Gastrocnemius medialis (tissue), 3 donors: ENCODE measurements around a stretch of chr21.

DNA sequence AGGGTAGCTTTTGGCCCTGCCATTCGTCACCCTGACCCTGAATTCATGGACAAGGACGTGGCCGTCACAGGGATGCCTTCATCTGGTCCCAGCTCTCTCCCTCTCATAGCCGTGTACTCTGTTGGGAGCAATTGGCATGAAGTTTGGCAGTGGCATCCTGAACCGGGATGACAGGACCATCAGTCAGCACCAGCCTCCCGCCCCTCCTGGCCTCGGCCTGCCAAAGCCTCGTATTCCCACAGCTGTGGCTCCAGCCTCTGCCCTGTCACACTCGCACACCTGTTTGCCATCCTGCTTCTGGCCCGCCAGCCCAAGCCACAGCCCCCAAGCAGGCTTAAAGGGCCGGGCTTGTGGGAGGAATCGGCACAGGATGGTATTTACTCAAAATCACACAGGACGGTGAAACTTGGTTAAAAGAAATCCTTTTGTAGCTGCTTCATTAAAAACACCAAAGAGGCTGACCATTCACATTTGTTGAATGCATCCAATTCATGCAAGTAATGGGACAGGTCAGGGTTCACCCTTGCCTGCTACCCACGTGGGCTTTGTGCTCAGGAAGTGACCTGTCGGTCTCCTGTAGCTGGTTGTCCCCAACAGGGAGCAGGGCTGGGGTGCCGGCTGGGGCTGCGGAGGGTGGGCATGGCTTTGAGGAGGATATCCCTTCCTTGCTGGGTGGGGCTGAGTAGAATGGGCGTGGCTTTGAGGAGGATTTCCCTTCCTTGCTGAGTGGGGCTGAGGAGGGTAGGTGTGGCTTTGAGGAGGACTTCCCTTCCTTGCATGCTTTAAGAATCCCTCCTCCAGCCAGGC, 151.0 kb downstream of the CLIC6 start:
- PRO-cap, result no peak
- RAMPAGE, long total RNA, 3 experiments, result no peak in any of the 3 experiments

DNA sequence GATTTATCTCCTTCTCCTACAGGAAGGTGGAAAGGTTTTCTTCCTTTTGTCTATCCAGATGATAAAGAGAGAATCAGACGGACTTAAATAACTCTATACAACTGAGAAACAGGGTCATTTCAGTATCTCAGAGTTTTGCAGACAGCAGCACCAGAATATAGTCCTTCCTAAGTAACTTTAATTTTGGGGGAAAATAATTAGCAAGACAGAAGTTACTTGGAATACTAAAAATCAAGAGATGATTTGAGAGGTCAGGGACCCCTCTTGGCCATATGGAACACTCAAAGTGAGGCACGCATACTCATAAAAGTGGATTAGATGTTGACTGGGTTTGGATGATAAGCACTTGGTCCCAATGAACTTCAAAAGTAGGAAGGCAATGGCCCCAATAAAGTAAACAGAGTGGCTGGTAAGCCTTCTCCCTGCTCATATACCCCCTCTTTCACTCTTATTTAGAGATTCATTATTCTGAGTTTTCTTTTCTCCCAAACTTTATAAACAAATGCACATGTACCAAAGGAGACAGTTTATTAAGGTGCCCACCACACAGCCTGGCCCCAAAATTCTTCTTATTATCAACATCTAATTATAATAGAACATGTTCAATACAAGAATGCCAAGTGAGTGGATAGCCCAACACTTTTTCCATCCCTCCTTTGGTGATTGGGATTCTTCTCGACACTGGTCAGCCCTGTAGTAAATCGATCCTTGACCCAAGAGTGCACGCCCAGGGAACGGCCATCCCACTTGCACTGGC, 161.3 kb downstream of the CLIC6 start:
- PRO-cap, result no peak
- RAMPAGE, long total RNA, 3 experiments, result no peak in any of the 3 experiments

DNA sequence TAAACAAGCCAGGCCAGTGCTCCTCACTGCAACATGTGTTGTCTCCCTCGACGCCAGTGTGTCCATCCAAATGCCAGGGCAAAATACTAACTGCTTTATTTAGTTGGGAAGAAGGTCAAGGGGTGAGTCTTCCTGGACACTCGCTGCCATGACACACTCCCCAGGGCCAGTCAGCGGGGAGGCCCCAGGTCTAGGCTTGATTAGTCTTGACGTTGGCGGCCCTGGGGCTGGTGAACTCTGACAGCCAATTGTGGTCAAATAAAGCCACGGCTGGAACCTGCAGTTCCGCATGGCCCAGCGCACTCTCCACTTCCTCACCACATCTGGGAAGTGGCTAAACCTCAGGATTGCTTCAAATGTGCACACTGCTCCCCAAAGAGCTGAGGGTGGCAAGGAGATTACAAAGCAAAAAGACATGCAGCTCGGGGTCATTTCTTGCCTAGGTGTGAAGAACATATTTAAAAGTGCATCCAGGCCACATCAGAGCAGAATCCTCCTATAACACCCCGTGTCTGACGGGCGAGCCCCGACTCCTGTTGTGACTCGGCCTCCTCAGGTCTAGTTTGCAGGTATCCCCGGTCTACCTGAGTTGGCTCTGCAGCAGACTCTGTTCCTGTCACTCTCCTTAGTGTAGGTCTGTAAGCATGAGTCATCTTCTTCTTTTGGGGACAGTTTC, 183.5 kb downstream of the RUNX1 start:
- PRO-cap, result no peak
- RAMPAGE, long total RNA, 3 experiments, result no peak in any of the 3 experiments

DNA sequence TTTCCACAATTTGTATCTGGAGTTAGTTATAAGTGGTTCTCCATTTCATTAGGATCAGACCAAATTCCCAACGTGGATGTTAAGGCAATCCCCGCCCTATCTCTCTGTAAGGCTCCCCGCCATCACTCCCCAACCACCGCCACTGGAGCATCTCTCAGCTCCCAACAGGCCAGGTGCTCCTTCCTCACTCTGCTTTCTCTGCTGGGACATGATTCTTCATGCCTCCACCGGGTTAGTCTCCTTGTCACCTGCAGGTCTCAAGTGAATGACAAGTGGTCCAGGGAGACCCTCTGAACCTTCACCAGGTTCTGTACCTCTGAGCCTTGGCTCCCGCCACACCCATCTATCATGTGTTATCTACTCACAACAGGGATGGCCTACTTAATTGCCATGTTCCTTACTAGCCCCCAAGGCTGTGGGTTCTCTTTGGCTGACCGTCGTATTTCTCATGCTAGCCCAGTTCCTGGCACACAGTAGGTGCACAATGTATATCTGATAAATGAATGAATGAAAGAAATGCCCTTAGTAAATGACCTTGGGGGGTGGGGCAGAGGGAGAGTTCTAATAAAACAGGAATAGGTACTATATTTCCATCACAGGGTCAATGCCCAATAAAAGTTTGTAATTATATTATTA, 180.6 kb downstream of the RUNX1 start:
- PRO-cap, result no peak
- RAMPAGE, long total RNA, 3 experiments, result no peak in any of the 3 experiments

- PRO-cap, result no peak
- RAMPAGE, long total RNA, 3 experiments, result no peak in any of the 3 experiments
Observed at GRCh38 chr21:34885812-34886632, 163.1 kb downstream of the RUNX1 start.

- PRO-cap, result no peak
- RAMPAGE, long total RNA, 3 experiments, result no peak in any of the 3 experiments
Observed at GRCh38 chr21:35019350-35019930, 29.7 kb downstream of the RUNX1 start.

GRCh38 chr21:35190475-35190901, 141.4 kb upstream of the RUNX1 start:
- PRO-cap, result no peak
- RAMPAGE, long total RNA, 3 experiments, result no peak in any of the 3 experiments

- PRO-cap, result no peak
- RAMPAGE, long total RNA, 3 experiments, result no peak in any of the 3 experiments
Observed at GRCh38 chr21:35852681-35853081, 207.6 kb downstream of the SETD4 start.

DNA sequence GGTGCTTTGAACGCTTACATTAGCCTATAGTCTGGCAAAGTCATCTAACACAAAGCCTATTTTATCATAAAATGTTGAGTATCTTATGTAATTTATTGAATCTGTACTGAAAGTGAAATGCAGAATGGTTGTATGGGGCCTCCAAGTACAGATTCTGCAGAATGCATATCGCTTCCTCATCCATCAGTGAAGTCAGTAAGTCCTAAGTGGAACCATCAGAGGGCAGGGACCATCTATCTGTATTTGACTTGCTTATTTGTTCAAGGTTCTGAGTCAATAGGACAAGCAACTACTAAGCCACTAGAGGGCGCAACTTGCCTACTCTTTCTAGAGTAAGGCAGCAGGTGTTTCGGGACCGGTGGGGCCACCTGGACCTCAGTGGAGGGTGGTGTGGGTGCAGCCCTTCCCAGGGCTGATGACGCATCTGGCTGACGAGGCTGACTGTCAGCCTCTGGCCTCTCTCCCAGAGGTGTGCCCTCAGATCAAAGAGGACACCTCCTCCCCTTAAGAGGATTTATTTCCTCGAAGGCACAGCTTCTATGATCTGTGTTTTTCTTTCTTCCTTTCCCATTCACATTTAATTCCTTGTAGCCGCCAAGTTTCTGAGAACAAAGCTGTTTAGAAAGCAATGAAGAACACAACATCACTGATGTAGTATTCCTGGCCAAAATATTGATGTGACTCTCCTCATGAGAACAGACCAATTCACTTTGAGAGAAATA, 6.6 kb downstream of the CBR3 start:
- PRO-cap, result no peak
- RAMPAGE, long total RNA, 3 experiments, result no peak in any of the 3 experiments

GRCh38 chr21:36155253-36155975, 1.2 kb upstream of the DOP1B start:
- PRO-cap, result no peak
- RAMPAGE, long total RNA, 3 experiments, result no peak in any of the 3 experiments

- PRO-cap, result bidirectional peak, plus-strand start at chr21:36298421, minus-strand start at chr21:36298280
- RAMPAGE, long total RNA, 3 experiments, result no peak in any of the 3 experiments
Observed at GRCh38 chr21:36297754-36298585, 22.0 kb upstream of the MORC3 start.

- PRO-cap, result unidirectional peak, minus-strand start at chr21:36792260
- RAMPAGE, long total RNA, 3 experiments, result no peak in any of the 3 experiments
Observed at GRCh38 chr21:36792092-36792894, 93.4 kb downstream of the SIM2 start.

- PRO-cap, result bidirectional peak, plus-strand start at chr21:37221415, minus-strand start at chr21:37221294
- RAMPAGE, long total RNA, 3 experiments, result no peak in any of the 3 experiments
Observed at GRCh38 chr21:37221145-37221754, 45.9 kb downstream of the VPS26C start.

DNA sequence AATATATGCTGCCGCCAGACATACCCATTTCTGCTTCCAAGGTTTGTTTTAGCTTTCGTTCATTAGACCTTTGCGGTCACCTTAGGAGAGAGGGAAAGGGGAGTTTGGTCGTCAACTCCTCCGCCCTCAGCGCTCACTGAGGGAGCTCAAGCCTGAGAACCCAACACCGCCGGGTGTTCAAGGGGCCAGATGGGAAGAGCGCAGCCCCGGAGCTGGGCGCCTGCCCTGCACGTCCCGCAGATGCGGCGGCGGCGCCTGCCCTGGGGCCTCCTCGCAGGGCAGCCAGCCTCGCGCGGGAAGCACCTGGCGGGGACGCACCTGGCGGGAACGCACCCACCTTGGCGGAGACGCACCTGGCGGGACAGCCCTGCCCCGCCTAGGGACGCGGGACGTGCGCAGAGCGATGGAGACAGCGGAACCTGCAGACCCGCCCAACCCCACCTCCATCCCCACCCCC, 338 bp downstream of the VPS26C start:
- PRO-cap, result no peak
- RAMPAGE, long total RNA, 3 experiments, result no peak in any of the 3 experiments

DNA sequence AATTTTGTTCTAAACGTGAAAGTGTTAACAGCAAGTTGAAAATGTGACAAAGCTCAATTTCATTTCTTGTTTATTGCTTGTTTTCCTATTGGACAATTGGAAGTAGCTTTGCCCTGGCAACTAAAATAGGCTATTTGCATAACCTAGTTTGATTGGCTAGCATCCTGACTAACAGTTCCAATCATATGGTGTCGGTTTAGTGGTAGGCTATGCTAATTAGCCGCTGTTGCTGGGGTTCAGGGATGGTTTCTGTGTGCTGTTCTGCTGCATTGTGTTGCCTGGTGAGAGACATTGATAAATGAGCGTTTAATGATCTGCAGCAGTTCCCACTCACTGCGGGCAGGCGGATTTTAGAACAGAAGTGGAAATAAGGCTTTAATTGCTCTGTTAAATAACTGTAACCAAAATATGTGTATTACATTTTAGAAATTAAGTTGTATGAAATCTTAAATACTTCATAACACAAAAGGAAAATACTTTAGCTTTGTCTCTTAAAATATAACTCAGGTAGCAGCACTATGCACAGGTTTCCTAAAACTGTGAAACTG, 68.6 kb downstream of the DYRK1A start:
- PRO-cap, result no peak
- RAMPAGE, long total RNA, 3 experiments, result no peak in any of the 3 experiments

GRCh38 chr21:37567128-37567831, 200.7 kb downstream of the DYRK1A start:
- PRO-cap, result unidirectional peak, minus-strand start at chr21:37567390; unidirectional peak, minus-strand start at chr21:37567456; unidirectional peak, minus-strand start at chr21:37567486; unidirectional peak, minus-strand start at chr21:37567510
- RAMPAGE, long total RNA, 3 experiments, result no peak in any of the 3 experiments

GRCh38 chr21:37710301-37711322, 205.6 kb downstream of the KCNJ6 start:
- PRO-cap, result no peak
- RAMPAGE, long total RNA, 3 experiments, result no peak in any of the 3 experiments

- PRO-cap, result no peak
- RAMPAGE, long total RNA, 3 experiments, result no peak in any of the 3 experiments
Observed at GRCh38 chr21:38299894-38300688, 43.3 kb downstream of the KCNJ15 start.

- PRO-cap, result no peak
- RAMPAGE, long total RNA, 3 experiments, result no peak in any of the 3 experiments
Observed at GRCh38 chr21:38448573-38448914, 49.7 kb downstream of the ERG start.

DNA sequence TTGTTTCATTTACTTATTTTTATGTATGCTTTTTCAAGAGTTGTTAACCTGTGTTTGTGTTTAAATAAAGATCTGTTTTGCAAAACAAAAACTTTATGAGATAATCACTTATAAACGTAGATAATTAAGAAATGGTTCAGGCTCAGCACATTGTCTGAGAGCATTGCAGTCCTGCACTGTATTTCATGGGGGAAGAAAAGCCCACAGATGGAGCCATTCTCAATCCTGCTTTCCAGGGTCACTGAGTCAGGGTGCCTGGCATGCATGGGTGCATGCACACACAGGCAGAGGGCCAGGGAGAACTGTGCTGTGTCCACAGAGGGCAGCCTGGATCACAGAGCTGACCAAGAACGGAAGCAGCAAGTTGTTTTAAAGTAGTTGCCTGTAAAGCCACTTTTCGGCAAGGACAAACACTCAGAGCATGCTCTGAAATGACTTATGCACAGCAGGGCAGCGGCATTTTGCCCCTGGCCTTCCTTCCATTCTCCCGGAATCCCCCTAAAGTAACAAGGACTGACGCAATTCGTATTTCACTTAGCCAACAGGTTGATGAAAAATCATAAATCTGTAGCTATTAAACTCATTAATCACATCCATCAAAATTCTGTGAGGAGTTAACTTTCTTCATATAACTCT, 3.6 kb downstream of the ERG start:
- PRO-cap, result unidirectional peak, plus-strand start at position 335 of the sequence; unidirectional peak, plus-strand start at position 393 of the sequence
- RAMPAGE, long total RNA, 3 experiments, result no peak in any of the 3 experiments